ENCODE measurements around a stretch of chr20.

GRCh38 chr20:10465873-10466788, 31.0 kb downstream of the SLX4IP start:
- PRO-cap, result no peak

GRCh38 chr20:10508370-10509410, 73.6 kb downstream of the SLX4IP start:
- PRO-cap, result no peak

GRCh38 chr20:10540460-10541177, 105.5 kb downstream of the SLX4IP start:
- PRO-cap, result no peak

- PRO-cap, result no peak
Observed at GRCh38 chr20:10643395-10643900, 30.4 kb downstream of the JAG1 start.

GRCh38 chr20:11097537-11097902, 423.7 kb upstream of the JAG1 start:
- PRO-cap, result no peak

DNA sequence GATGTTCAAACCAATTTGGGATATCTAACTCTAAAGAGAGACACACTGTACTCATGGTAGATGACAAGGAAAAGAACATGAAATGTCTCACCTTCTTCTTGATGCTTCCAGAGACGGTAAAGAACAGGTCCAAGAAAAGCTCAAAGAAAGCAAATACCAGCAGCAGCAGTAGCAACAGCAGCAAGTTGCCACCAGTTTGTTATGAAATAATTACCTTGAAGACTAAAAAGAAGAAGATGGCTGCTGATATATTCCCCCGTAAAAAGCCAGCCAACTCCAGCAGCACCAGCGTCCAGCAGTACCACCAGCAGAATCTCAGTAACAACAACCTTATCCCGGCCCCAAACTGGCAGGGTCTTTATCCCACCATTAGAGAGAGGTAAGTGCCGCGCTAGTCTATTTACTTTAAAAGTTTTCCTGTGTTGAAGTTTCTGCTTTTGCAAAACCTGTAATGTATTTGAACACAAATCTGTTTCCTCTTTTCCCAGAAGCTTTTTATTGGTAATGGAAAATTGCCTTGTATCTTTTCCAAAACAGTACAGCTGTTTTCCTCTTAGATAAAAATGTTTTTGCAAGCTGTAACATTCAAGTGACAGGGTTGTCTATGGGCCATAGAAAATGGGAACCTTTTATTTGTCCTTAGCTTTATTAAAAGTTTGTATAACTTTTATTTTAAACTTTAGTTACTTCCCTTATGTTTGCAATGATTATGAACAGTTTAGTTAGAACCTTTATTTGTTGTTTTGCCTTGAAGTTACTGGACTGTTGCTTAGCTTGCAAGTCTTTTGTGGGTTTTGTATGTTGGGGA, 734 bp downstream of the BTBD3 start:
- PRO-cap, result no peak

DNA sequence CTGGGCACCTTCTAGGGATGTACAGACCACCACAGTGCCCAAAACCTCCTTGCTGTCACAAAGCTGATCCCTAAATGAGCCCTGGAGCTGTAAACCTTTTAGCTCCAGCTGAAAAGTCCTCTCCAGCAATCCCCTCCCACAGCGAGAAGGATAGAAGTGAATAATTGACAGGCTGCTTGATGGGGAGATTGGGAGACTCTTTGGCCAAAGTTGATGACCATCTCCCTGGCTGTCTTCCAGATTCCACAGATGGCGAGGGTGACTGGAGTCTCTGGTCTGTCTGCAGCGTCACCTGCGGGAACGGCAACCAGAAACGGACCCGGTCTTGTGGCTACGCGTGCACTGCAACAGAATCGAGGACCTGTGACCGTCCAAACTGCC, 67.2 kb downstream of the ISM1 start:
- PRO-cap, result no peak

DNA sequence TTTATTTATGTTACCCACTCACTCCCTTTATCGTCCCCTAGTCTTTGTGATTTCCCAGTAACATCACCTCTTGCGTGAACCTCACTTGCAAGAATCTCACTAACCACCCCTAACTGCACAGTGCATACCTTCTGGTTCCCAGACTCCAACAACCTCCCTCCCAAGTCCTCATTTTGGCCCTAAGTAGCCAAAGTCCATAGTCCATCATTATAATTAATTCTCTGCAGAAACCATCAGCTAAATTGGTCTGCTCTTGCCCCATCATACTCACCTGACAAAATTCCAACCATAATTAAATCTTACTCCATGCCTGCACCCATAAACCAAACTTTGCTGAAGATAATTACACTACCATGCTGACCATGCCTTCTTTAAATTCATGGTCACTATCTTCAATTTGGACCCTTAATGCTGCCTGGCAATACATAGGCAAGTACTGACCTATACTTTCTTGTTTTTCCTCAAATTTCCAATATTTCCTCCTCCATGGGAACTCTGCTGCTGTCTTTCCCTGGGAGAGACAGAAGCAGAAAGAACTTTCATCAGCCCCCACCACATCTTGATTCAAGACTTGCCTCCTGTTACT, 179.4 kb downstream of the TASP1 start:
- PRO-cap, result no peak

- PRO-cap, result no peak
Observed at GRCh38 chr20:13754121-13754702, 30.5 kb downstream of the ESF1 start.

- PRO-cap, result no peak
Observed at GRCh38 chr20:13800170-13800421, 15.3 kb downstream of the NDUFAF5 start.

DNA sequence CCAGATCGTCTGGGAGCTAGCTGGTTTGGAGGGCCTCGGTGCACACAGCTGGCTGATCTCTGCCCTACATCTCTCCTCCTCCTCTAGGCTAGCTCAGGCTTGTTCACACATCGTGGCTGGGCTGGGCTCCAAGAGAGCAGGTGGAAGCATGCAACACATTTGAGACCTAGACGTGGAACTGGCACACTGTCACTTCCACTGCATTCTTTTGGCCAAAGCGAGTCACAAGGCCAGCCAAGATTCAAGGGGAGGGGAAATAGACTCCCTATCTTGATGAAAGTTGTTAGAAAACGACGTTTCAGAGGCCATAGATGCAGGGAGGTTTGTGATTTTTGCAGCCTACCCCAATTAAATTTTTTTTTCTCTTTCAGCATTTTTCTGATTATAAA, 16.0 kb downstream of the NDUFAF5 start:
- PRO-cap, result no peak

DNA sequence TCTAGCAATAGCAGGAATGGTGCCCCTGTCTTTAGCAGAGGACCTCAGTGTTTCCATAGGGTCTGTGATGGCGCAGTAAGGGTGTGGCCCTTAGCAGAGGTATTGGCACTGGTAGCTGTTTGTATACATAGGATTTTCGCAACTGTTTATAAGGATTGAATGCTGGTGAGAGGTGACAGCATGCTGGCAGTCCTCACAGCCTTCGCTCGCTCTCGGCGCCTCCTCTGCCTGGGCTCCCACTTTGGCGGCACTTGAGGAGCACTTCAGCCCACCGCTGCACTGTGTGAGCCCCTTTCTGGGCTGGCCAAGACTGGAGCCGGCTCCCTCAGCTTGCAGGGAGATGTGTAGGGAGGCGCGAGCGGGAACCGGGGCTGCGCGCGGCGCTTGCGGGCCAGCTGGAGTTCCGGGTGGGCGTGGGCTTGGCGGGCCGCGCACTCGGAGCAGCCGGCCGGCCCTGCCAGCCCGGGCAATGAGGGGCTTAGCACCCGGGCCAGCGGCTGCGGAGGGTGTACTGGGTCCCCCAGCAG, 111.2 kb downstream of the FLRT3 start:
- PRO-cap, result no peak

GRCh38 chr20:14334316-14334960, 3.0 kb downstream of the FLRT3 start:
- PRO-cap, result no peak

GRCh38 chr20:14467517-14468012, 130.2 kb upstream of the FLRT3 start:
- PRO-cap, result no peak

DNA sequence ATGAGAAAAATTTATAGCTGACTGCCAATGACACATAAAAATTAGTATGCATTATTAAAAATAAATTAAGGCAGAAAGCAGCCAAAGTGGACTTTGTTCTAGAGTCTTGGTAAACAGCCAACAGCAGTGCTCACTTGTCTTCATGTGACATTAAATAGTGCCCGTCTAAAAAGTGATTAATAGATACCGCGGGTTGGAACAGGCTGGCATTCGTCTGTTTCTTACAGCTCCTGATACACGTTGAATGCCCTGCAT, 374.8 kb upstream of the FLRT3 start:
- PRO-cap, result no peak

GRCh38 chr20:14984812-14985499, 647.5 kb upstream of the FLRT3 start:
- PRO-cap, result no peak

- PRO-cap, result no peak
Observed at GRCh38 chr20:16040591-16041467, 532.4 kb downstream of the KIF16B start.

GRCh38 chr20:16505767-16506476, 67.3 kb downstream of the KIF16B start:
- PRO-cap, result no peak

- PRO-cap, result no peak
Observed at GRCh38 chr20:17153387-17153832, 73.4 kb upstream of the PCSK2 start.

GRCh38 chr20:17679764-17680876, 1.9 kb downstream of the RRBP1 start:
- PRO-cap, result no peak

All from paraaortic lymph node (tissue), 1 donor.